Amniotic epithelial cell (primary cell): Measurements from ENCODE around the genes TWNK, LZTS2, FBXW4 and ARMH3.

DNA sequence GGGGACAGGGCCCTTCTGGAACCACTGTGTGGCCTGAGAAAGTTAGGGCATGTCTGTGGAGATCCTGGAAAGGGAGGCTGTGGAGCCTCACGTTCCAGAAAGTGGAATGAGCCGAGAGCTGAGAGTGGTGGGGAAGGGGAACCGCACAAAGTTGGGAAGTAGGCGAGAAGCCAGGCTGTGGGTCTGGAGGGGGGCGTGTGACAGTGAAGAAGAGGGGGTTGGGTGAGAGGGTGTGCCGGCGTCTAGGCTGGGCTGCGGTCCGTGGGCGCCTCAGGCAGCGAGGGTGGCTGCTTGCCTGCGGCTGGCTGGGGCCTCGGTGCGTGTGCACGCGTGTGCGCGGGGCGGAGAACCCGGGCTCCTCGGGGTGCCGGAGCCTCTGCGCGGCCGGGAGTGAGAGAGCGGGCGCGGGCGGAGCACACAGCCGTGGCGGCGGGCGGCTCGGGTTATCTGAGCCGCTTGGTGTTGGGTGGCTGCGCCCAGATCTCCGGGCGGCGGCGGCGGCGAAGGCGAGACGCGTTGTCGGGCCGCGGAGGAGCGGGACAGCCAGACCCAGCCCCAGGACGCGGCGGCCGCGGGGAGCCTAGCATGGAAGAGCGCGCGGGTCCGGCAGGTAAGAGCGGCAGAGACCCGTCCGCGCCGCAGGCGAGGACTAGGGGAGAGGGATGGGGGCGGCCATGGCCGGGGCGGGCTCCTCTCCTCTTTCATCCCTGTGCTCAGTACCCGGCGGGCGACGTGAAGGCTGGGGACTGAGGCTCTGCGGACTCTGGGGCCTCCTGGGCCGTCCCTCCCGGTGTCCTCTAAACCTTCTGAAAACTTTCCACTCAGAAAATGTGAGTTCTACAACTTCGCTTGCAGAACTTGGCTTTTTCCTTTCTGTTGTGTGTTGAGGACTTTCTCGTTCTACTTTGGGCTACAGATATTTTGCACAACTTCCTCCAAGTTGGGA, 10.0 kb upstream of the PAX2 start:
- RRBS = 8% methylated on average over 18 of the region's 76 CpGs

GRCh38 chr10:100744788-100745332, 522 bp upstream of the PAX2 start:
- RRBS = 6% methylated on average over 16 of the region's 36 CpGs

DNA sequence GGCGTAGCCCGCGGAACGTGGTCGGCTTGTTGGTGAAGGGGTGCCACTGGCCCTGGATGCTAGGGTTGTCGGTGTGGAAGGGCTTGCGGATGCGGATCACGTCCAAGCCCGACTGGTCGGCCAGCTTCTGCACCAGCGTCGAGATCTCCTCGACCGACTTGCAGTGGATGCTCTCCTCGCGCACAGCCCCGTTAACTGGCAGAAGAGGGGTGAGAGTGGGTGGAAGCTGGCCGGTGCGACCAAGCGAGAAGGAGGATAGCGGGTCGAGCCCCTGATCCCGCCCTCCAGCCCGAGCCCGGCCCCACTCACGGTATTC, 558 bp downstream of the MRPL43 start:
- RRBS = 2% methylated on average over 8 of the region's 27 CpGs

DNA sequence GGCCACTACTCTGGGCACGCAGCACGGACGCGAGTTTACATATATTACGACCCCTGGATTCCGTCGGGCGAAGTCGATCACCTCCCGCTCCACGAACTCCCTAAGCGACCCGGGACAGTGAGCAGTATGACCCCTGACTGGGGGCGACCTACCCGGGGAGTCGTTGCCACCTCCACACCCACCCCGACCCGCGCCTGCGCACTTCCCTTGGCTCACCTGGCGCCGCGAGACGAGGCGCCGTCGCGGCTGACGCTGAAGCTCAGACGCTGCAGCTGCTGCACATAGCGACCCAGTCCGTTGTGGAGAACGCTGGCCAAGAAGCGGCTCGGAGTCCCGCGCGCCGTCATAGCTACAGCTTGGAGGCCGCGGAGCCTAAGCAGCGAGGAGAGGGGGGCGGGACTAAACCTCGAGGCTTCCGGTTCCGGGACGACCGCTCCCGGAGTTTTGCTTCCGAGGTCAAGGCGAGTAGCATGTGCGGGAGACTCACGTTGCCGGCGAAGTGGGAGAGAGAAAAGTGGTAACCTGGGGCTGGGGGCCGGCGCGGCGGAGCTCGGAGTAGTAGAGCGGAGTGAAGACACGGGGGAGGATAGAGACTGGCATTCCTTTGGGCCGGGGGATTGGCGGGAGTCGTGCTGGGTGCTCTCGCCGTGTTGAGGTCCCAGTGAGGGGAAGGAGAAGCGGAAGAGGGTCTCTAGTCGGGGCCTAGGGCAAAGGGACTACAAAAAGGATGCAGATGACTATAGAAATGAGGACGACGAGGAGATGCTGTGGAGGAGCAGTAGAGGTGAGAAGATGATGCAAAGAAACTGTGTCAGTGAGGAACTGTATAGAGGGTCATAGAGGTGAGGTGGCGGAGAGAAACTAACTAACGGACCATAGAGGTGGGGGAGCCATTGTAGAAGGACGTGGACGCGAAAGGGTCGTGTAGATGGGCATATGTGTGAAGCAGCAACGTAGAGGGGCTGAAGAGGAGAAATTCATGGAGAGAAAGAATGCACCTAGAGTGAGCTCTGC, at the start of gene TWNK:
Gene TWNK (plus strand): TSS at position 447 of the 1,014 bp plus-strand sequence.
- RRBS = 2% methylated on average over 15 of the region's 78 CpGs

DNA sequence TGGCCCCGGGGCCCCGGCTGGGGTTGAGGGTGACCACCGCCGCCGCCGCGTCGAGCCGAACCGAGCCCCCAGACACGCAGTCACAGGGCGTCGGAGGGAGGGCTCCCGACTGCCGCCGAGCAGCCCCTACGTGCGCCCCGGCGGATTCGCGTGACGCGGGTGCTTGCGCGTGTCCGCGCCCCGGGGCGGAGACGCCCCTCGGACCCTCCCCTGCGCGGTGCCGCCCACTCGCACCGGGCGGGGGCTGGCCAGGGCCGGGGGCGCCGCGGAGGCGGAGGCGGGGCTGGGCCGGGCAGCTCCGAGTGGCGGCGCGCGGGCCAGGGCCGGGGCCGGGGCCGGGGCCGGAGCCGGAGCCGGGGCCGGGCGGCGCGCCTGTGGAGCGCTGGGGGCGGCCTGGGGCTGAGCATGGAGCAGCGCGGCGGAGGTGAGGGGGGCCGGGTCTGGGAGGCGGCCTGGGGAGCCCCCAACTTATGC, at the start of gene LZTS2:
Gene LZTS2 (plus strand): TSS at position 280 of the 474 bp plus-strand sequence.
- RRBS = 2% methylated on average over 37 of the region's 67 CpGs

DNA sequence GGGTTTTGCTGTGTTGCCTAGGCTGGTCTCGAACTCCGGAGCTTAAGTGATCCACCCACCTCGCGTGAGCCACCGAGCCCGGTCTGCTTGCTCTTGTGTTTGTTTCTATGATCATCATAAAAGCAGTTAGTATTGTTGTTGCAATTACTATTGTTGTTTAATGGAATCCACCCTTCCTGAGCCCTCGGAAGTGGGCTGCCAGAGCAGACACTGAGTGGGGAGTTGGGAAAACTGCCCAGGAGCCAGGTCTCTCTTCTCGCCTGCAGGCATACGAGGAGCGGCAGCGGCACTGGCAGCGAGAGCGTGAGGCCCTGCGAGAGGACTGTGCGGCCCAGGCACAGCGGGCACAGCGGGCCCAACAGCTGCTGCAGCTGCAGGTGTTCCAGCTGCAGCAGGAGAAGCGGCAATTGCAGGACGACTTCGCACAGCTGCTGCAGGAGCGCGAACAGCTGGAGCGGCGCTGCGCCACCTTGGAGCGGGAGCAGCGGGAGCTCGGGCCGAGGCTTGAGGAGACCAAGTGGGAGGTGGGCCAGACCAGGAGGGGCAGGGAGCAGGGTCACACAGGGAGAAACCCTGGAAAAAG, 5.7 kb downstream of the LZTS2 start:
- RRBS = no CpG with 5 or more reads among the region's 29 CpGs

DNA sequence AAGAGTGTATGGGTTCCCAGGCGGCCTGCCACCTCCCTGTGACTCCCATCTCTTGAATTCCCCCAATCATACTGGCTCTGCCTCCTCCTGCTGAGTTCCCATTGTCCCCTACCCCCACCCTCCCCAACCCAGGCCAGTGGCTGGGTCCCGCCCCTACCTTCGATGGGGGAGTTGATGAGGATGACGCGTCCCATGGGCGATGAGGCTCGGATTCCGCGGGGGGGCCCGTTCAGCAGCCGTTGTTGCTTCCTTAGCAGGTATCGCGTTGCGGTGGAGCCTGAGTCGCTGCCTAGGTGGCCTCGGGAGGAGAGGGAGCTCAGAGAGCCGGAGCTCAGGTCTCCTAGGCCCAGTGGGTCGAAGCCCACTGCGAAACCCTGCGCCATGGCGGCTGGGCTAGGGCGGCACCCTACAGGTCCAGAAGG, 1.1 kb downstream of the PDZD7 start:
- RRBS = no CpG with 5 or more reads among the region's 22 CpGs

DNA sequence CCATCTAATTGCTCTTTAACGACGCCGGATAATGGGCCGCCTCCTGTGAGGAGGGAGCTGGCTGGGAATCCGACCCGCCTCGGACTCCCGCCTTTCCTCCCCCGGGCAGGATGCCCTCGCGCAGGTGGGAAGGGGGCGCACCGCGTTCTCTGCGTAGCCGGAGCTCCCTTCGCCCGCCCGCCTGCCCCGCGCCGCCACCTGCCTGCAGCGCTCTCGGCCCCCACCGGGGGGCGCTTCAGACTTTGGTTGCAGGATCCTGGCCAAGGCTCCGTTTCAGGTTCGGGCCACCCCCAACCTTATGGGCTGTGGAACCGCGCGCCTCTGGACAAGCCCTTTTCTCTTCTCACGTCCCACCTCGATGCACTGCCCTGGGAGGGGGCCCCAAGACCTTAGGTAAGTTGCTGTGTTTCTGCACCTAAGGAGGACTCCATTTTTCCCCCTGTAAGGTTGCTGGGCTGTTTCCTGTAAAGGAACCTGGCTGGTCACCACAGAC, 11.5 kb upstream of the KAZALD1 start:
- RRBS = 3% methylated on average over 25 of the region's 33 CpGs

GRCh38 chr10:101052249-101052700, 9.5 kb upstream of the KAZALD1 start:
- RRBS = no CpG with 5 or more reads among the region's 4 CpGs

DNA sequence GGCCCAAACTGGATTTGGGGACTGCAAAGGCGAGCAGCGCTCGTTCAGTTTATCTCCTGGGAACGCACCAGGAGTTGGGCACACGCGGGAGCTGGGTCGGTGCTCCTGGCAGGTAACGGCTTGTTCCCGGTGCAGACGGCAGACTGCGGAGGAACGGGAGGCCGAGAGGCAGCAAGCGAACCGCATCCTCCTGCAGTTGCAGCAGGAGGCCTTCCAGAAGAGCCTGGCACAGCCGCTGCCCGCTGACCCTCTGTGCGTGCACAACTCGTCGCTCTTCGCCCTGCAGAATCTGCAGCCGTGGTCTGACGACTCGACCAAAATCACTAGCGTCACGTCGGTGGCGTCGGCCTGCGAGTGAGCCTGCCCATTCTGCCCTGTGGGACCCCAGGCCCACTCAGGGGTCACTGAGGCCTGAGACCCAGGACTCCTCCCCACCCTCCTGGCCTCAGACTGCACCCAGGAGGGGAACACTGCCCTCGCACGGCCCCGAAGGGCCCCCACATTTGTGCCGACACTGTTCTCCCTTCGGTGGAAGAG, 5.5 kb downstream of the TLX1 start:
- RRBS = no CpG with 5 or more reads among the region's 35 CpGs

DNA sequence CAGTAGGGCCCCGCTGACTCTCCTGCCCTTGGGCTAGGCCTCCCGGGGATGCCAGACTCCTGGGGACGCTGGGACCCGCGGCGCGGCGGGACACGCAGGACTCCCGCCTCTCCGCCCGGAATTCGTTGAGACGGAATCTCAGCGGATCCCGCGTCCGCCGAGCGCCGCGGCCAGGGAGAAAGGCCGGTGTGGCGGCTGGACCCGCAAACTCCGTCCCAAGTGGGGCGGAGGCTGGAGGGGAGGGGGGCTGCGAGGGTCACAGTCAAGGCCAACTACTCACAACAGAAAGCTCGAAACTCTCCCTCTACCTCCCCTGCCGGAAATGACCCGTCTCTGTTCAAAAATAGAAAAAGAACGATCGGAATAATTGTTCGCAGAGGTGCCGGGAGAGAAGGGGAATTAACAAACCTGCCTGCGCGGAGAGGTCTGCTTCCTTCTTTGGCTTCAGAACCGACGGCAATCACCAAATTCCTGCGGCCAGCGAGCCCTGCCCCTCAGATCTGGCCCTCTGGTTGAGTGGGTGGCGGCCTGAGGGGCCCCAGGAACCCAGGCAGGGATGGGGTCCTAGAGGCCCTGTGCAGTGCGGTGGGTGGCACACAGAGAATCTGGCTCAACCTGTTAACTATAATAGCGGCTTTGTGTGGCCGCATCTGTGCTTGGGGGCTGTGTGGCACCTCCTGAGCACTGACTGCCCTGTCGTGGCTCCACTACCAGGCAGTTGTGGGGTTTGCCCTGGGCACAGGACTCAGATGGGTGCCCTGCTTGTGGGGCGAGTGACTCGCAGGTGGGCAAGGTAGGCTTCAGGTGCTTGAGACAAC, 9.4 kb downstream of the TLX1 start:
- RRBS = 5% methylated on average over 25 of the region's 48 CpGs

- RRBS = 2% methylated on average over 23 of the region's 59 CpGs
These were observed 742 bp downstream of the FBXW4 start for GRCh38 chr10:101694146-101694710.

DNA sequence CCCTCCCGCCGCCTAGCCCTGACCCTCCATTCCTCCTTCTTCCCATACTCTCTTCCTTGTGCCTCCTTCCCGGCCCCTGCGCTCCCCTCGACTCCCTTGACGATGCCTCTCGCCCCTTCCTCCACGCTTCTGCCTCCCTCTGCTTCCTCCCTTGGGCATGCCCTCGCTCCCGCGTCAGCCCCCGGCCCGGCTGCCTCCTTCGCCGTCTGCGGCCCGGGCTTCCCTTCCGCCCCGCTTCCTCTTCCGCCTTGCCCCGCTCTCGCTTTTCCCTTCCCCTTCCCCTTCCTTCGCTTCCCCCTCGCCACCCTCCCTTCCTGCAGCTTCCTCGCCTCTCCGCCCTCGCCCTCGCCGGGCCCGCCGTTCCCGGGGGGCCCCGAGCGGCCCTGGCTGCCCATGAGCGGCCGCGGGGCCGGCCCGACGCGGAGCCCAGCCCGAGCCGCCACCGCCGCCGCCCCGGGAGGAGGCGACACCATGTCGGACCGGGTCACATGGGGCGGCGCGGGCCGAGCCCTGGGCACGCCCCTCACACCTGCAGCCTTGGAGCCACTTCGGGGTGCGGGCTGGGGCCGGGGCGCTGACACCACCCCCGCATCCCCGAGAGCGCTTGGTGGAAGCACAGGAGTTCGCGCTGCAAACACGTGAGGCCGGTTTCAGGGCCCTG, at the start of gene FBXW4:
Gene FBXW4 (minus strand): TSS at position 460 of the 661 bp plus-strand sequence.
- RRBS = 2% methylated on average over 33 of the region's 66 CpGs

GRCh38 chr10:101786516-101786880, 3.3 kb upstream of the NPM3 start:
- RRBS = no CpG with 5 or more reads among the region's 8 CpGs

DNA sequence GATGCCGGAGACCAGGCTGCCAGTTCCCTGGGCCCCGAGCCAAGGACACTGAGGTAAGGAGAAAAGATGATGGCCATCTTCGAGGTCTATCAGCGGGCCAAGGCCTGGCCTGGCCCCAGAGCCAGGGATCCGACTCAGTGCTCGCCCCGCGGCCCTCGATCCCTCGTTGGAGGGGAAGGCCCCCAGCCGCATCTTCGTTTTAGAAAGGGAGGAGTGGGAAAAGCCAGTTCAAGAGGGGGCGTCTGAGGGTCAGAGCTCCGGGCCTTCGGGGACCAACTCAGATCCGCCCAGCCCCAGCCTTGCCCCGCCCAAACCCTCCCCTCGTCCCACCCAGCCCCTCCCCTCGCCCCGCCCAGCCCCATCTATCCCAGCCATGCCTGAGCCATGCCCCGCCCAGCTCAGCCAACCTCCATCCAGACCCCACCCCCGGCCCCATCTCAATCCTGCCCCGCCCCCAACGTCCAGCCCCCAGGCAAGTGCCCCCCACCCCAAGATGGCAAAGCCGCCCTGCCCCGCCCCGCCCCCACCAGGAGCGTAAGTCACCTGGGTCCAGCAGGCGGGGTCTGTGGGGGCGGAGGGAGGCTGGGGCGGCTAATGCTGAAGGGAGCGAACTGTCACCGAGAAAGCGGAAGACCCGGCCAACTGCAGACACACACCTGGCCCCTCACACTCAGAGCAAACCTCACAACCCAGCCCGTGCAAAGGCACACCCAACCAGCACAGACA, 11.2 kb upstream of the OGA start:
- RRBS = no CpG with 5 or more reads among the region's 36 CpGs

GRCh38 chr10:102055510-102056499, at the start of gene ARMH3:
Gene ARMH3, minus strand, starts transcription at chr10:102056173.
- RRBS = 2% methylated on average over 36 of the region's 84 CpGs

- RRBS = 4% methylated on average over 2 of the region's 46 CpGs
These were observed 4.2 kb downstream of the ELOVL3 start for GRCh38 chr10:102230197-102230769.

DNA sequence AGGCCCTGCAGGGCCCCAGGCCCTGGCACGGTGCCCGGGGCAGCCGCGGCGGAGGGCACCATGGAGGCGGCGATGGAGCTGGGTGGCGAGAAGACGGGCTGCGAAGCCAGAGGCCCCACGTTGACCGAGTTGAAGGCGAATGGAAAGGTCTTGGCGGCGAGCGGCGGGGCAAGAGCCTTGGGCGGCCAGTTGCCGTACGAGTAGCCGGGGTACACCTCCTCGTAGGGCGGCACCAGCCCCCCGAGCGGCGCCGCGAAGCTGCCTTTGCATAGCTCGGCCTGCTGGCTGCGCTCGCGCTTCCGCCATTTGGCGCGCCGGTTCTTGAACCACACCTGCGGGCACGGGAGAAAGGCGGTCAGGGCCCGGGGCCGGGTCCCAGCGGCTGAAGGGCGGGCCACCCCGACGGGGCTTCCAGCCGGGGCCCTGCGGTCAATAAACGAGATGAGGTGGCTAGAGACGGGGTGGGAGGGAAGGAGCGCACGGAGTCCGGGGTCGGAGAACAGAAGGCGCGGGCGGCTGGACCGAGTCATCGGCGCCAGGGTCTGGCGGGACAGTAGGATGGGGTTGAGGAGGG, 4.8 kb downstream of the ELOVL3 start:
- RRBS = 3% methylated on average over 19 of the region's 60 CpGs

- RRBS = no CpG with 5 or more reads among the region's 5 CpGs
These were observed 34.4 kb downstream of the GBF1 start for GRCh38 chr10:102279646-102280294.

GRCh38 chr10:102393149-102393643, 2.3 kb upstream of the NFKB2 start:
- RRBS = no CpG with 5 or more reads among the region's 16 CpGs